Measurements from ENCODE around the gene ANGPTL3.

- PRO-cap: no peak
These were observed 172.4 kb downstream of the NFIA start for GRCh38 chr1:61254526-61255370.

GRCh38 chr1:61450240-61451263, 274.4 kb downstream of the TM2D1 start:
- PRO-cap: no peak

GRCh38 chr1:61457269-61457945, 267.5 kb downstream of the TM2D1 start:
- PRO-cap: no peak

DNA sequence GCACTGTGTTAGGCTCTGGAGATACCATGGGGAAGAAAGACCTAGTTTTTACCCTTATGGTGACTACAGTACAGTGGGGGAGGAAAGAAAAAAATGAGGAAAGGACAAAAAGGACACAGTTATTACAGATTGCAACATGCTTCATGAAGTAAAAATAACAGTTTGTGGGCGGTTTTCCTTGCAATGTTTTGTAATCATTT, 120.3 kb downstream of the TM2D1 start:
- PRO-cap: no peak

GRCh38 chr1:62336886-62337445, 17.7 kb upstream of the KANK4 start:
- PRO-cap: unidirectional peak, minus-strand start at chr1:62336969

- PRO-cap: no peak
These were observed at the start of gene ANGPTL3 for GRCh38 chr1:62597310-62597913. Gene ANGPTL3 (plus strand): TSS chr1:62597520.

GRCh38 chr1:63661925-63662645, 68.9 kb downstream of the PGM1 start:
- PRO-cap: no peak

DNA sequence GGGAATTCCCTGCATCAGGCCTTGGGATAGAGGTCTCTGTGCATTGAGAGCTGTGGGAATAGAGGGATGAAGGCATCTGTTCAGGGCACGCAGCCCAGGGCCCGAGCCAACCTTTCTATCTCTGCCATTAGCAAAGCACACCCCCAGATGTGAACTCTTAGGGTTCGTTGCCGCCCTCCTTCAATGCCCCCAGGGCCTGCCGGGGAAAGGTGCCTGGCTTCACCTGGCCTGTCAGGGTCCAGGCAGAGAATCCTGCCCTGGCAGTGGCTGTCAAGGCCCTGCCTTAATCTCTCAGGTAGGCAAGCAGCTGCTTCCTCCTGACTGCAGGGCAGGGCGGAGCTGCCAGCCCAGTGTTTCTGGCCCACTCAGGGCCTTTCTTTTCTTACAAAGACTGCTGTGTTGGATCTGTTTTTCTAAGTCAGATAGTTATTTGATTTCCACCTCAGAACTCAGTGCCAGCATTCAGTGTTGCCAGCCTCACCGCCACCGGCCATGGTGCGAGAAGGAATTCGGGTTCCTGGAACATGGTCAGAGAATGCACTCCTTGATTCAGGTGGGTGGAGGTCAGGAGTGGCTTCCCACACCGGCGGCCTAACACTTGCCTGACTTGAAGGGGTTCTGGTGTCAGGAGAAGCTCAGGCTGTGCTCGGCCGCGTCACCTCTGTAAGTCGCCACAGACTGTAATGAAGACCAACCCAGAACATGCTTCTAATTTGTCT, 76.2 kb downstream of the PGM1 start:
- PRO-cap: no peak

DNA sequence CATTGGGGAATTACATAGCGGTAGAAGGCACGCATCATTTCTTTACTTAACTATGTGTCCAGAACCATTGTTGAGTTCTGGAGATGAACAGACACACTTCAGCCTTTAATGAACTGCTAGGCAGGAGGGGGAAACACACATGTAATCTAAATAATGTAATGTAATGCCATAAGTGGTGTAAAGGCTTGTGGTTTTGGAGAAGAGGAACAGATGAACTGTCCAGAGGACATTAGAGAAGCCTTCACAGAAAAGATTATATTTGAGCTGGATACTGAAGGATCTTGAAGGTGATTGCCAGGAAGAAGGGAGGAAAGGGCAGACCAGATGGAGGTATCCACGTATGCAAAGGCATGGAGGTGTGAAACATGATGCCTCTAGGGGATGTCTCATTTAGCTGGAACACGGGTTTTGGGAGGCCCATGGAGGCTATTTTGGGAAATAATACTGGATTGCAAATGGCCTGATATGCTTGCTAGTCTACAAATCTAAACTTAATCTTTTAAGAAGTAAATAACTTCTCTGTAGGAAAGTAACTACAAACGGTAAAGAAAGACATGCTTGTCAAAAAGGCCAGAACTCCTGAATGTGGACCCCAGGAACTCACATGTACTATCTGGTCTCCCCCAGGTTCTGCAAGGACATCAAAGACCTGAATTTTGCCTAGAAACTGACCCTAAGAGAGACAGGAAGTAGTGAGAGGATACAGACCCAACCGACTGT, 36.7 kb downstream of the ROR1 start:
- PRO-cap: no peak

DNA sequence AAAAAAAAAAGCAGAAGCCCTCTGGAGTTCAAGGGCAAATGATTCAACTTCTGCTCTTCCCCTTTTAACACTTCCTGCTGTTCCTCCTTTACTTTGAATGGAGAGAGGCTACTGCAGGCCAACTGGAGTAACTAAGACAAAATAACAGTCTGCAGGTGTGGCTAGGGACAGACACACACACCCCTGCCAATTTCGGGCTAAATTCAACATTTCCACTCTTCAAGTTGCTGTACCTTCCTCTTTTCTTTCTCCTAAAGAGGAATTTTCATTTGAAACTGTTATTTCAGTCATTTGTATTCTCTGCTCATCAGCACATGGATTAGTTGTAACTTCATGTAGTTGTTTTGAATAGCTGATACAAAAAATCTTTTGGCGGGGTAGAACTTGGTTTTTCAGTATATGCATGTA, 42.5 kb downstream of the CACHD1 start:
- PRO-cap: no peak

DNA sequence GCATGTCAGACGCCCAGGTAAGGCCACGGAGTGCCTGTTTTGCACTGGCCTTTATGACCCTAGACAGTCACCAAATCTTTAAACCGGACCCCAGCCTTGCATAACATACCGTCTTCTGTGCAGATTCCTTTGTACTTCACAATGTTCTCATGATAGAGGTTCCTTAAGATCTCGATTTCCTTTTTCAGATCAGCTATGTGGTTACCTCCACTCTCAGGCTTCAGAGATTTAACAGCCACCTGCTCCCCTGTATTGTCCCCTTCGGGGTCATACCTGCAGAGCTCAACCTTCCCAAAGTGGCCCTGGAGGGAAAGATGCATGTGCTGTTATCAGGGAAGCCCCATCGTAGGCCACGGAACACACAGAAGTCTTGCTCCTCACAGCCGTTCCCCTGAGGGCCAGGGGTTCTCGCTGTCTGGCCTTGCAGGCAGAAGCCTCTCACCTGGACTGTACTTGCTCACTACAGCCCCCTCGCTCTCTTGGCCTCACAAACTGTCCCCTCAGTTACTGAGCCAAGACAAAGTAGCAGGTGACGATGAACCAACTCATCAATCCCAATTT, 94.7 kb downstream of the RAVER2 start:
- PRO-cap: no peak

- PRO-cap: no peak
These were observed 99.7 kb downstream of the RAVER2 start for GRCh38 chr1:64844623-64845021.

DNA sequence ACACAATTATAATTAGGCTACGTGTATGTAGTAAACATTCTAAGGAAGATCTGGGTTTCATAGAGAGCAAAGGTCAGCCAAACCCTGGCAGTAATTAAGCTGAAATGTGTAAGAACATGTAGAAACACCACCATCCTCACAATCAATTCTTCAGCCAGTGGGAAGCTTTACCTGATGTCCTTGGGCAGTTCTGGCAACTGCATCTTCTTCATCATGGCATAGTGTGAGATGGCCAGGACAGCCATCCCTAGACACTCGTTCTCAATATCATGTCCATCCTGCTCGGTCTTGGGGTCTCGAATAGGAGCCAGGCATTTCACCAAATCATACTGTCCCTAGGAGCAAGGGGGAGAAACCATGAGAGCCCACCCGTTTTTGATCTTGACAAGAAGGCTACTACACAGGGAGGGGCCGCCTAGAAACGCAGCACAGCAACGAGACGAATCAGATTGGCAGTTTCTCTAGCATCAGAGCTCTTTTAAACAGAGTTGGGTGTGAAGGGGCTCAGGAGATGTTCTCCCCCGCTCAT, 97.1 kb downstream of the JAK1 start:
- PRO-cap: no peak

DNA sequence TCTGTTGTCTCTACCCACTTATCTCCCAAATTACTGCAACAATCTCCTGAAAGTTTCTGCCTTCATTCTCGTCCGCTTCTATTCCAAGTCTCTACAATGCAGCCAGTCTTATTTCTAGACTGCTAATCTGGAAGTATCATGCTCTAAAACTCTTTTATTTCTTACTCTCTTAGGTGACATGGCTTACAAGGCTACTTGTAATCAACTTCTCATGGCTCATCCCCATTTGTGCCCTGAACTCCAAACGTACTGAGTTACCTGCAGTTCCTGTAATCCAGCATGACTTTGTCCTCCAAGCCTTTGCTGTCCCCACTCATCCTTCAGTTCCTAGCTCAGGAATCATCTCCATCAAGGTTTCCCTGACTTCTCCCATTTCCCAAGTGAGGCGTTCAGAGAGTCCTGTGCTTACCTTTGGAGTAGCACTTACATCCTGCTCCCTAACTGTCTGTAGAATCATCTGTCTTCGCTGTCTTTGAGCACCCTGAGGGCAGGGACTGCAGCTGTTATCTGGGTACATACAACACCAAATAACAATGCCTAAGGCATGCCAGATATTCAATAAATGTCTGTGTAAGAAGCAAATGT, 65.6 kb downstream of the JAK1 start:
- PRO-cap: no peak

- PRO-cap: no peak
These were observed 35.3 kb downstream of the JAK1 start for GRCh38 chr1:64930974-64931571.

- PRO-cap: no peak
These were observed 2.8 kb downstream of the JAK1 start for GRCh38 chr1:64963343-64964094.

GRCh38 chr1:65055581-65056054, 89.3 kb upstream of the JAK1 start:
- PRO-cap: no peak

DNA sequence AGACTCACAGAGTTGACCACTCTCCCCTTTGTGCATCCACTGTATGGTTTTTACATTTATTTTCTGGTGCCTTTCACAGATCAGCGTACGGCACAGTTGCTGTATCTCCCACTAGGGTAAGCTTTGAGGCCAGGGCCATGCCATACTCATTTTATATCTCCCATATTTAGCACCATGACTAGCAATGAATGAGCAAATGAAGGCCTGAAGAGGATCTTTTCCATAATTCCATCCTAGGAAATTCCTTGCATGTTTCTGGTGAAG, 79.1 kb upstream of the AK4 start:
- PRO-cap: no peak

GRCh38 chr1:65141274-65141896, 6.6 kb upstream of the AK4 start:
- PRO-cap: no peak

DNA sequence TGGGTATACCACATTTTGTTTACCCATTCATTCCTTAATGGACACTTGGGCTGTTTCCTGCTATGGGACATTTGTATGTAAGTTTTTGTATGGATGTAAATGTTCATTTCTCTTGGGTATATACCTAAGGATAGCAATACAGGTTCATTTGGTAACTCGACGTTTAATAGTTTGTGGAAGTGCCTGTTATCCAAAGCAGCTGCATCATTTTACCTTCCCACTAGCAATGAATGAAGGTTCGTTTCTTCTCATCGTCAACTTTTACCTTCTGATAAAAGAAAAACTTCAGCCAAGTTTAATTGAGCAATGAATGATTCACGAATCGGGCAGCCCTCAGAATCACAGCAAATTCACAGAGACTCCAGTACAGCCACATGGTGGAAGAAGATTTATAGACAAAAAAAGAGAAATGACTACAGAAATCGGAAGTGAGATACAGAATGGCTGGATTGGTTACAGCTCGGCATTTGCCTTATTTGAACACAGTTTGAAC, 15.0 kb downstream of the AK4 start:
- PRO-cap: no peak

Data from trachea (tissue), 1 donor.